Bronchus (tissue), 1 donor: ENCODE measurements around a stretch of chr2.

DNA sequence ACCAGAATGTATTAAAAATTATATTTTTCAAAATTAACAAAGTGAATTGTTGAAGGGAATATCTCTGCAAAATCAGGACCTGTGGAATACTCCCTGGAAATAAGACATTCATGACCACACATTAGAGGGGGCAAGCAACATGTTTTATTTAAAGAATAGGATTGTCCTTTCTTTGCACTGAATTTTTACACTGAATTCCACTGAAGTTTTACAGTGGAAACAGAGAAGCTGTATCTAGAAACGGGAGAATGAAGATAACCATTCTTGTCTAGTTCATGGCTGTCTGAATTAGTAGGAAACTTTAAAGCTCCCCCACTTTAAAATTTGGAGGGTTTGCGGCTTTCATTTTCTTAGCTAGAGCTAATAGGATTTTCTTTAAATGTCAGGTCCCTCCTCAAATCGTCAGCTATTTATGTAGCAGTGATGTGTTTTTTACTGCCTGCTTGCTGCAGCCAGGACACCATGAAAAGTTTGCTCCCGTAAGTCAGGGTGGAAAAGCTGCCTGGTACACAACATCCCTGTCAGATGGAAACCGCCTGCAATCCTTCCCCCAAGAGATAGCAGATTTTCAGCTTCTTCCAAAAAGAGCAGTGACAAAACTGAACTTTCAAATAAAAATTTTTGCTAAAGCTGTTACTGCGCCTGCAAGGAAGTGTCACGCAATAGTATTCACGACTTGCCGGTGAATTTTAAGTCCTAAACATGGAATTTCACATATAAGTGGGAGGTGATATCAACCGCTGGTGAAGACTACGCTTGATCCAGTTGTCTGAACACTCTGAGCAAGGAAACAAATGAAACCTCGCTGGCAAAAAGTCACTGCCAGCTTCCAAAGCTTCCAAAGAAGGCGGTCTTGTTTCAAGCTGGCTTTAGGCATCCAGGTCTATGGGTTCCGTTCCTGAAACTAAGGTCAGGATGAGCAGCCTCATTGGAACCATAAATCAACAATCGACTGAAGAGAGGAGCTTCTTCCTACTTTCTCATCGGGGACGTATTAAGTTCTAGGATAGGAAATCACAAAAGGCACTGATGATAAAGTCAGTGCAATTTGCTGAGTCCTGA is 3.0 kb downstream of the COL6A3 start:
- PRO-cap, result no peak

DNA sequence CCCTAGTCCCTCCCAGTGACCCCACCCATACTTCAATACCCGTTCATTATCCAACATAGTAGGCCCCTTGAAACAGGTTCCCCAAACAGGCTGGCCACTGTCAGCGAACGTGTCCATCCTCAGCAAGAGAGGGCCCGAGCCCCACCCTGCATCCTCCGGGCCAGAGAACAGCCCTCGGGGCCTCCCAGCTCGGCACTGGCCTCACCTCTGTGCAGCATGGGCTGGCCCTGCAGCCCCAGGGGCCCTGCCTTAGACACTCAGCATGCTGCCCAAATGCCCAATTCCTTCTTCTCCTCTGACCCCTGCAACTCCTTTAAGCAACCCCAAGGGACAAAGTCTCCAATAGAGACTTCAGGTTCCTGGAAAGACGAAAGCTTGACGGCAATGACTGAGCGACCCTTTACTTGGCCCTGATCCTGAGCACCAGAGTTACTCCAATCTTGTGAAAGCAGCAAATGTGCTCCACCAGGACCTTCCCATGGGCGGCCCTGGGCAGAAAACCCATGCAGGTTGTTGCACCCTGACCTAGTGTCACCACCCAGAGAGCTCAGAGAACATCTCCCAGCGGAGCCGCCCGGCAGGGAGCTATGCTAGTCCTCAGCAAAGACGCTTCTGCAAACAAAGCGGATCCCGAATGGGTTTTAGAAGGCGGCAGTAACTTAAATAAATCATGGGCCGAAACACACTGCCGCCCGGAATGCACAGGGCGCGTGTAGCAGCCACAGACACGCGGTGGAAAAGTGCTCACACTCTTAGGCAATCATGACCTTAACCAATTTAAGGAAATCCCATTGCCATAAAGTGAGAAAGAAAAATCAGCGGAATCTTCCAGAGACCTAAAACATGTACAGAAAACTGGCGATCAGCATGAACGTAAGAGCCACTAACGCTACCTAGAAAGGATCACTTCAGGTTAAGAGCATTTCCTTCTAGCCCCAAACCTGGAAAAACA is 706 bp downstream of the COL6A3 start:
- PRO-cap, result bidirectional peak, plus-strand start at position 91 of the sequence, minus-strand start outside the sequence

DNA sequence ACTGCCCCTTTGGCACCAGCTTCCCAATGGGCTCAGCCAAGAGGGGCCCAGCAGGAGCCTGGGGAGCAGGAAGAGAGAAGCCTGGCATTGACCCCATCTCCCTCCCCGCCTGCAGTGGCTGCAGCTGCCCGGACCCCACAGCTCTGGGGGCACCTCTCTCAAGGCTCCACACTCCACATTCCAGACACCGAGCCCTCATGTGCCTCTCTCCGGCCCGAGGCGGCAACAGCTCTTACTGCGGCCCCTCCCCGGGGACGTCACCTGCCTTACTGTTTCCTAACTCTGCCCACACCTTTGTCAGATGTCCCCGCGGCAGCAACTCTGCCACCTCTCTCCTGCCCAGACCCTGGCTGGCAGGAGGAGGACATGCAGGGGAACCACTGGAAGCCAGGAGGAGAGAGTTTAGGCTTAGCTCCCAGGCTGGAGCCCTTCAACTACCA is 13.6 kb upstream of the MLPH start:
- PRO-cap, result bidirectional peak, plus-strand start at position 300 of the sequence, minus-strand start at position 141 of the sequence

DNA sequence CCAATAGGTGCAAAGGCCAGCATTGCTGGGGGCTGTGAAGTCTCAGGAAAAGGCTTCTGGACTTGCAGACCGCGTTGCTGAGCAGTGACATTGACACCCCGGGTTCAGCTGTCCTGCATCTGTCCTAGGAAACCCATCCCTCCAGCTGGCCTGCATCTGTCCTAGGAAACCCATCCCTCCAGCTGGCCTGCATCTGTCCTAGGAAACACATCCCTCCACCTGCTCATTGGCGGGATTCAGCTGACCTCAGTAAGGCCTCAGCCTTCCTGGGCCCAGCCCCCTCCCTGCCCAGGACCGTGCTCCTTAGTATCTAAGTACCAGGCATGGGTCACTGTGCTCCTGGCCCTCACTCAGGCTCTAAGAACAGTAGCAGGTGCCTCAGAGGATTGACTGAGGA is 1.2 kb downstream of the MLPH start:
- PRO-cap, result bidirectional peak, plus-strand start at position 331 of the sequence, minus-strand start at position 178 of the sequence

DNA sequence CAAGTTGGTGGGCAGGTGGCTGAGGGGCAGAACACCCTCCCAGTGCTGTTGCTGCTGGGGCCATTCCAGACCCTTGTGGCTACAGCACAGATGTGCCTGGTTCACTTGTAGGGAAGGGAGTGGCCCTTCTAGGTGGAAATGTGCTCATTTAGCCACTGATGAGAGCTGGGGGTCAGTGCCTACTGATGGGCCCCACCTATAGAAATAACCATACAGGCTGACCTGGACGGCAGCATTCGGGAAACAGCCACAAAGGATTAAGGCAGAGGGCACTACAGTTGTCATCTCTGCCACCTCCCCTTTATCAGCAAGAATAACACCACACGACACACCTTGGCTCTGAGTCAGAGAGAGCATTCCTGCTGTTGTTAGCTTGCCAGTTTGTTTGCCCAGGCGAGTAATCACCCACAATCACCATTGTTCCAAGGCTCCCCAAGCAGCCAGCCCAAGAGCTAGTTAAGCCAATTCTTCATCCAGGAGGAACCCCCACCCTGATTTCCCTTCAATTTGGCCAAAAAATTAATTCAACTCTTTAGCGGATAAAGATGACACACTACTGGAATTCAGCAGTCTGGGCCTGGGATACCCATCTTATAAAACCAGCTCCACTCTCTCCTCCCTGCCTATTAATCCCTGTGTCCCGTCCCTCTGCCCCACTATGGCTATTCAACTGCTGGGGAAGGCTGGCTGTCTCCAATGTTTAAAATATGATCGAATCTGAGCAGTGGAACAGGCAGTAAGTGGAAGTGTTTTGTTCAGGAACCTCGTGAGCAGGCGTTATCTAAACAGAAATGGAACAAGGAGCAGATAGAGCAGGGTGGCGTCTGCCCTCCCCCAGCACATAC is 2.5 kb downstream of the MLPH start:
- PRO-cap, result bidirectional peak, plus-strand start at position 342 of the sequence, minus-strand start at position 289 of the sequence

- PRO-cap, result no peak
Observed at GRCh38 chr2:237503291-237503655, 16.2 kb downstream of the MLPH start.

DNA sequence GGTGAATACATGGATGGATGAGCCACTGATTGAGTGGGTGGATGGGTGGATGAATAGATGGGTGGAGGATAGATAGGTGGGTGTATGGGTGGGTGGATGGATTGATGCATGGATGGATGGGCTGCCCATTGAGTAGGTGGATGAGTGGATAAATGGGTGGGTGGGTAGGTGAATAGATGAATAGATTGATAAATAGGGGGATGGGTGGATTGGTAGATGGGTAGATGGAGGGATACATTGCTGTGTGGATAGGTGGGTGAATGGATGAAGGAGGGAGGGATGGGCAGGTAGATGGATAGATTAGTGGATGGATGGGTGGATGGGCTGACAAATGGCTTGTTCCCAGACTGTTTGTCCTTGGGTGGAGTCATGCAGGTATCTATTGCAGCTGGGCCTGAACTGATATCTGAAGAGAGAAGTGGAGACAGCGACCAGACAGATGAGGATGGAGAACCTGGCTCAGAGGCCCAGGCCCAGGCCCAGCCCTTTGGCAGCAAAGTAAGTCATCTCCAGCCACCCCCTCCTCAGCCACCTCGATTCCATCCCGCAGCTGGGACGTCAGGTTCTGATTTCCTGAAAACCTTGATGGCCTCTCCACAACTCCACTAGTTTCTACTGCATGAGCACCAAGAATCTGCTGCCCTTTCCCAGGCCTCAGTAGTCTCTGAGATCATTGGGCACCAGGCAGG is 31.2 kb downstream of the MLPH start:
- PRO-cap, result no peak

- PRO-cap, result bidirectional peak, plus-strand start at chr2:237582562, minus-strand start at chr2:237582578
Observed at GRCh38 chr2:237582328-237582958, 8.1 kb downstream of the RAB17 start.

DNA sequence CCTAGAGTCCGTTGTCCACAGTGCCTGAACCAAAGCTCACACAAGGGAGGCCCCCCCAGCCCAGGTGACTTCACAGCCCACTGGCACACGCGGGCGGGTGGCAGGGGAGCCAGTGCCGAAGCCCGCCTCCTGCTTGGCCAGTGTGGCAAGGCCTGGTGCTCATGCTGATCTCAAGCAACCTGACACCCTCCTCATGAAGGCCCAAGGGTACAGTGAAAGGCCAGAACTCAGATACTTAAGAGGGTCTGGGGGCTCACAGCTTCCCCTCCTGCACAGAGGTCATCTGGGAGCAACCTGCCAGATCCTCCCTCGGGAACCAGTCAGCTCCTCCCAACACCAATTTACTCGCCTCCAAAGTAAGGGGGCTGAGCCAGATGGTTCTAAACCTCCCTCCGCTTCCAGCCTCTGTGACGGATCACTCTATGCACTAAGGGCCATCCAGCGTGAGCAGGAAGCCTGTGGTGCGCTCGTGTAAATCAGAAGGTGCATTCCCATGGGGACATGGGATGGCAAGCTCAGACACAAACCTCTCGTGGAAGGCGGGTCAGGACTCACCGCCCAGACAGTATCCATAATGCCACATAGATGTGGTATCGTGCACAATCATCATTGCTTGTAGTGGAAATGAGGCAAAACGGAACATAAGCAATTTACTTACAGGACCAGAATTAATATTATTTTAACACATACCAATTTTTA is 3.3 kb upstream of the RAB17 start:
- PRO-cap, result no peak

DNA sequence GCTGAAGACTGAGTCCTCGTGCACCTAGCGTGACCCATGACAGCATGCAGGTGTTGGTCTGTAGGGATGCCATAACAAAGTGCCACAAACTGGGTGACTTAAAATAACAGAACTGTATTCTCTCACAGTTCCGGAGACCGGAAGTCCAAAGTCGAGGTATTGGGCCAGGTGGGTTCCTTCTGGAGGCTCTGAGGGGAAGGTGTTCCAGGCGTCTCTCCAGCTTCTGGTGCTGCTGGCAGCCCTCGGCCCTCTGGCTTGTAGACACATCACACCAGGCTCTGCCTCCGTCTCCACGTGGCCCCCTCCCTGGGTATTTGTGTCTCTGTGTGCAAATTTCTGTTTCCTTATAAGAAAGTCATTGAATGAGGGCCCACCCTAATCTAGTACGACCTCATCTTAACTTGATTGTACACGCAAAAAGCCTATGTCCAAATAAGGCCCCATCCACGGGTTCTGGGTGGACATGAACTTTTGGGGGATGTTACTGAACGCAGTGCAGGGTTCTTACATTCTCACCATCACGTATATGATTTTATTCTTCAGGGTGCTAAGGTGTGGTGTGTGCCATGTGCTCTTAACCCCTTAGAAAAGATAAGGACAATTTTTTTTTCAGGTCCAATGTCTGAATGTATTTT is 34.6 kb downstream of the LRRFIP1 start:
- PRO-cap, result no peak

- PRO-cap, result no peak
Observed at GRCh38 chr2:237663303-237664011, 36.1 kb downstream of the LRRFIP1 start.

GRCh38 chr2:237714997-237715470 is 83.5 kb upstream of the RBM44 start:
- PRO-cap, result no peak

DNA sequence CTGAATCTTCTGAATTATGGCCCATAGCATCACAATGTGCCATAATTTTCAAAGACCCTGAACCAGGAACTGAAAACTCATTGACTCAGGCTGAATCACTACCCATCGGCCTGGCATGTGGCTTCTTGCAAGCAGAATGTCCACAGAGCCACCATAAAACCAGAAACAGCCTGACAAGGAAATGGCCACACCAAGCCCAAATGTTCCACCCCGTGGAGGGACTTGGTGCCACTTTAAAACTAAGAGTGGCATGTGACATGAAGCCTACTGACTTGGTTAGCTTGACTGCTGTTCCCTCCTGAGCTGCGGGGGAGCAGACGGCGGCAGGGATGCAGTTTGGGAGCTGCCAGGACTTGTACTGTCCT is 71.2 kb upstream of the RBM44 start:
- PRO-cap, result no peak

DNA sequence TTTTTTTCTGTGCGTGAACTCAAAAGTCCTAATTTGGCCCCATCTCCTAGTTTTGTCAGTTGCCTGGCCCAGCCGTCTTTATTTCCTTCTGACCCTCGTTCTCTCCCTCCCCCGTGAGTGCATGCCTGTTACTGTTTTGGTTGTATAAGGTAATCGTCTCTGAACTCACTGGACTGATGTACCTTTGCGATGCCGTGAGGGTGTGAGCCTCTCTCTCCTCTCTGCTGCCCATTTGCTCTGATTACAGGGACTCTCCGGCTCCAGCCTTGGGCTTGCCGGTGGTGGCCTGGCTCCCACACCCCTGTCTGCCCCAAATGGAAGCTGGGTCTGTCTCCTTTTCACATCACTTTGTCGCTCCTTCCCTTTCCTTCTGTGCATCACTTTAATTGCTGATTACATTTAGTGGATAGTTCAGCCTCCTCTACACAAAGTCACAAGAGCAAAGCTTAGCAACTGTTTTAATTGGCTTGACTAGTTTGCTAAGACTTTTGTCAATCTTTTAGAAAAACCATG is 66.4 kb upstream of the RBM44 start:
- PRO-cap, result no peak

DNA sequence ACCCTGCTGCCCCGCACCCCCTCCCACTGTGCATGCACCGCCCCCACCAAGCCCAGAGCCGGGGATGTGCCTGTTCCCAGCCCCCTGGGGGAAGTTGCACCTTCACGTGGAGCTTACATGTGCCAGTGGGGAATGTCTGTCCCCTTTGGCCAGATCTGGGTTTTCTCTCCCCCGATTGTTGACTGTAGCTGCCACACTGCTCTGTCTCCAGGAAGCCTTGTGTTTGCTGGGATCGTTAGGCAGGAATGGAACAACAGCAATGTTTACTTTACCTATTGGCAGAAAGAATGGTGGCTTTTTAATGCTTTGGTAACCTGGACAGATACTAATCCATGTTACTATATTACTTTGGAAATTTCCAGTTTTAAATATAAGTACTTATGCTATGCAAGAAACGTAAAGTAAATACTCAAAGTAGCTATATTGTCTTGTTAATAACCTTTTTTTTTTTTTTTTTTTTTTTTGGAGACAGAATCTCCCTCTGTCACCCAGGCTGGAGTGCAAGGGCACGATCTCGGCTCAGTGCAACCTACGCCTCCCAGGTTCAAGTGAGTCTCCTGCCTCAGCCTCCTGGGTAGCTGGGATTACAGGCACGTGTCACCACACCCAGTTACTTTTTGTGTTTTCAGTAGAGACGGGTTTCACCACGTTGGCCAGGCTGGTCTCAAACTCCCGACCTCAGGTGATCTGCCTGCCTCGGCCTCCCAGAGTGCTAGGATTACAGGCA is 64.6 kb upstream of the RBM44 start:
- PRO-cap, result no peak

- PRO-cap, result no peak
Observed at GRCh38 chr2:237747218-237747963, 51.2 kb upstream of the RBM44 start.

- PRO-cap, result no peak
Observed at GRCh38 chr2:237870871-237871729, 11.7 kb downstream of the RAMP1 start.

DNA sequence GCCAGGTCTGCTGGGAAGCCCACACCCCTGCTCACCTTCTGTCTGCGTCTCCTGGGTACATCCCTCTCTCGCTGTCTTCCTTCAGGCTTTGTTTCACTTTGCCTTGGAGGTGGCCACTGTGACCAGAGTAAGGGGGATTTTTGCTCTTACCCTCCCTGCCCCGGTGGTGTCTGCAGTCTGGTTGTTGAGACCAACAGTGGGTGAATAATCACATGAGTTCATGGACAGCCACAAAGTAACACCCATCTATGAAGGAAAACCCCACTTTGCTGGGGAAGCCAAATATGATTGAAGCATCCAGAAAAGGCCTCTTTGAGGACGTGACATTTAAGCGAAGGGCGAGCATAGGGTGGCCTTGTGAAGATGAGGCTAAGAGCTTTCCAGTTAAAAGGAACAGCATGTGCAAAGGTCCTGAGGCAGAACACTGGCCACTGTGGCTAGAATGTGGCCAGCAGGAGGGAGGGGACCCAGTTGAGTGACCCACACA is 41.8 kb downstream of the RAMP1 start:
- PRO-cap, result no peak

DNA sequence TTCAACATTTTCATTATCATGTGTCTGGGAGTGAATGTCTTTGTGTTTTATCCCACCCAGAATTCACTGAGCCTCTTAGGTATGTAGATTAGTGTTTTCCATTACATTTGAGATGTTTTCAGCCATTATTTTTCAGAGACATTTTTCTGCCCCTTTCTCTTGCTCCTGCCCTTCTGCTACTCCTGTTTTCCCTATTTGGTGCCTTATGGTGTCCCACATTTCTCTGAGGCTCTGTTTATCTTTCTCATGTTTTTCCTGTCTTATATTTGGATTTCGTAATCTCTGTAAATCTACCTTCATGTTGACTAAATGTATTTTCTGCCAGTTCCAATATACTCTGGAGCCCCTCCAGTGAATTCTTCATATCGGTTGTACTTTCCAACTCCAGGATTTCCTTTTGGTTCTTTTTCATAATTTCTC is 18.9 kb downstream of the SCLY start:
- PRO-cap, result no peak

- PRO-cap, result no peak
Observed at GRCh38 chr2:238098856-238099508, 1.2 kb upstream of the ESPNL start.